Measurements from ENCODE around the gene CLN5.

DNA sequence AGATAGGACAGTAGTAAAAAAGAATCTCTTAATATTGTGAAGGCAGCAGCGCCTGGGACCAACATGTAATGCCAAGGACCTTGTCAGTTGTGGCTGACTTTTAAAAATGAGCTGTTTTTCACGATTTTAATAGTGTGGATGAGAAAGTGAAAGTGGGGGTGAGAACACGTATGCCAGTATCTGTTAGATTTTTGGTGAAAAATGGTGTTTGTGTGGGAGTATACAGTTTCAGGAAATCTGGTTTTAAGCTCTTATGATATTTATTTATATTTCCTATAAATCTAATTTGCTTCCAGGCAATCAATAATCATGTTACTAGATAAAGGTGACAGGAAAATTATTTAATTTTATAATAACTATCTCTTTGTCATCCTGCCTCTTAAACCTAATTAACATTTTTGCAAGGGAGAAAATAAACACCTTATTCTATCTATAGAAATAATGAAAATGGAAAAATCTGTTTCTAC is 125.3 kb downstream of the LMO7 start:
- RRBS: no CpG with 5 or more reads among the region's 3 CpGs

- RRBS: no CpG with 5 or more reads among the region's 3 CpGs
These were observed 167.0 kb downstream of the LMO7 start for GRCh38 chr13:75803033-75803569.

DNA sequence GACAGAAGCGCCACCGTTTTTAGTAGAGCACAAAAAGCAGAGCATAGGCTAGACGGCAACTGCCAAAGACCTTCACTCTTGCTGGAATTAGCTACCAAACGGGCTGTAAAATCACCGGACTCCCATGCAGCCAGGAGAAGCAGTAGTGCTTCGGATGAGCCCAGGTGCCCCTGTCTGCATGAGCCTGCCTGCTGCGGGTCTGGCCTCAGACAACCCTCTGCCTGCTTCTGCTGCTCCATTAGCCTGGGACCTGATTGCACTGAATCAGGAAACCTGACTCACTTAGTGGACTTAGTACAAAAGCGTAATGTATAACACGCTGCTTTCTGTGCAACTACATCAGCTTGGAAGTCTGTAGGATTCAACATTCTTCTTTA is 170.0 kb downstream of the LMO7 start:
- RRBS: no CpG with 5 or more reads among the region's 9 CpGs

DNA sequence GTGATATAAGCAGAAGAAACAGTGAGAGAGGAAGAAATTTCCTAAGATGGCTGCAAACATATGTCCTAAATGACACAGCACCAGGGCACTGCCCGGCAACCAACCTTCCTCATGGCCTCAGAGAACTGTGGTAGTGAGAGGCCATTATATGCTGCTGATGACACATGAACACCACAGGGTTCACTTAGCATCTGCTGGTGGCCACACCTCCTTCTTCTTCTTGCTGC is 88.2 kb downstream of the KCTD12 start:
- RRBS: no CpG with 5 or more reads among the region's 1 CpG

- RRBS: no CpG with 5 or more reads among the region's 2 CpGs
These were observed 53.7 kb downstream of the KCTD12 start for GRCh38 chr13:76832404-76832929.

DNA sequence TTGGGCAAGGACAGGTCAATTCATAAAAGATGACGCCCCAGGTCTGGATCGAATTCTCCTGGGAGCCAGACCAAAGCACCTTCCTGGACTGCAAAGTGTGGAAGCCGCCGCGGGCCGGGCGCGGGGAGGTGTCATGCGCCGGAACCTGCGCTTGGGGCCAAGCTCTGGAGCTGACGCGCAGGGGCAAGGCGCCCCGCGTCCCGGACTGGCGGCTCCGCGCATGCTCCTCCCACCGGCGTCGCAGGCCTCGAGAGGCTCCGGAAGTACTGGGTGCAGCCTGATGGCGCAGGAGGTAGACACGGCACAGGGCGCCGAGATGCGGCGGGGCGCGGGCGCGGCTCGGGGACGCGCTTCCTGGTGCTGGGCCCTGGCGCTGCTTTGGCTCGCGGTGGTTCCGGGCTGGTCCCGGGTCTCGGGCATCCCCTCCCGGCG is at the start of gene CLN5:
Gene CLN5 (plus strand): TSS at position 263 of the 432 bp plus-strand sequence.
- RRBS: 2% methylated on average over 8 of the region's 46 CpGs

GRCh38 chr13:76992251-76993037 is 563 bp downstream of the CLN5 start:
- RRBS: 3% methylated on average over 5 of the region's 47 CpGs

DNA sequence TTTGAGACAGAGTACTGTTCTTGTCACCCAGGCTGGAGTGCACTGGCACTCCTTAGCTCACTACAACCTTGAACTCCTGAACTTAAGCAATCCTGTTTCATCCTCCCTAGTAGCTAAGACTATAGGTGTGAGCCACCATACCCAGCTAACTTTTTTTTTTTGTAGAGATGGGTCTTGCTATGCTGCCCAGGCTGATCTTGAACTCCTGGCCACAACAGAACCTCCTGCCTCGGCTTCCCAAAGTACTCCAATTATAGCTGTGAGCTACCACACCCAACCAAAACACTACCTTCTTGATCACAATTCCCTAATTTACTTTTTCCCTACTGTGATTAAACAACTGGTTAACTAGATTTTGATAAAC is 10.4 kb downstream of the FBXL3 start:
- RRBS: no CpG with 5 or more reads among the region's 1 CpG

DNA sequence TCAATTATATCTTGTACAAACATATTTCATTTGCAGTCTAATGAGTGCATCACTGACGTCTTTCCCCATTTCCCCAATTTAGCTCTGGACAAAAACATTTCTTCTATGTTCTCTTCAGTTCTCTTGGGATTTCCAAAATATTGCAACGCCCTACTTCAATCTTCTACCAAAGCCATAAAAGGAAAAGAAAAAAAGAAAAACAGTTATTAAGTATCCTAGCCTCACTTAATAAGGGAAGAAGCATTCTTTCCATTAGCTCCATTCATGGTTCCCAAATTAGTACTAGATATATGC is 10.0 kb downstream of the FBXL3 start:
- RRBS: no CpG with 5 or more reads among the region's 2 CpGs

DNA sequence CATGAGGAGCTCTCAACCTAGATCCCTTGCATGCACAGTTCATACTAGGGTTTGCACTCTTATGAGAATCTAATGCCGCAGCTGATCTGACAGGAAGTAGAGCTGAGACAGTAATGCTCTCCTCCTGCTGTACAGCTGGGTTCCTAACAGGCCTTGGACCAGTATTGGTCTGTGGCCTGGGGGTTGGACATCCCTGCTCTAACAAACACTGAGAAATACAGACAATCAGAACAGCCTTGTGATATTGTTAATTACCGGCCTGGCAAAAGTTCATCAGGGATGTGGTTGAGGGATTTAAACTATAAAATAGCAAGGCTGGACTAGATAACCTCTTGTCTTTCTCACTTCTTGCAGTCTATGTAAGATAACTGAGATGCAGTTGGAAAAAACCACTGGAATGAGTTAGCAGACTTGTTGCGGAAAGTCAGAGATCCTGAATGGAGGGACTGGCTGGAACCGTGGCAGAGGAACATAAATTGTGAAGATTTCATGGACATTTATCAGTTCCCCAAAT is 82.4 kb upstream of the FBXL3 start:
- RRBS: no CpG with 5 or more reads among the region's 4 CpGs

- RRBS: no CpG with 5 or more reads among the region's 3 CpGs
These were observed 121.6 kb downstream of the MYCBP2 start for GRCh38 chr13:77205198-77205748.

GRCh38 chr13:77232833-77233563 is 93.9 kb downstream of the MYCBP2 start:
- RRBS: no CpG with 5 or more reads among the region's 6 CpGs

- RRBS: no CpG with 5 or more reads among the region's 3 CpGs
These were observed 69.2 kb downstream of the MYCBP2 start for GRCh38 chr13:77257645-77258192.

DNA sequence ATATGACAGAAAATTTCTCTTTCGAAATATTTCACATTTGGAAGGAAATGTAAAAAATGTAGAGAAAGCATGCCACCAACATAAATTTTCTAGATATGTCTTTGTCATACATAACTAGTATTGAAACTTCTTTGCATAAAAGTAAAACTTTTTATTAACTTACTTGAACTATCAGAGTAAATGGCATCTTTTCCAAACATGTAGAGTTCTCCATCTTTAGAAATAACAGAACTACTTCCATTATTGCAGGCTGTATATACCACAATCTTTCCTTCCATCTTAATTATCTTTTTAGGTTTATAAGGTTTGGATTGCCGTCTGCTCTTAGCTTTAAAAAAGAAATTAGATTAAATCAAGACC is 66.6 kb downstream of the MYCBP2 start:
- RRBS: no CpG with 5 or more reads among the region's 2 CpGs

- RRBS: no CpG with 5 or more reads among the region's 8 CpGs
These were observed 28.7 kb downstream of the MYCBP2 start for GRCh38 chr13:77298032-77298724.

GRCh38 chr13:77316271-77317002 is 10.5 kb downstream of the MYCBP2 start:
- RRBS: no CpG with 5 or more reads among the region's 5 CpGs

DNA sequence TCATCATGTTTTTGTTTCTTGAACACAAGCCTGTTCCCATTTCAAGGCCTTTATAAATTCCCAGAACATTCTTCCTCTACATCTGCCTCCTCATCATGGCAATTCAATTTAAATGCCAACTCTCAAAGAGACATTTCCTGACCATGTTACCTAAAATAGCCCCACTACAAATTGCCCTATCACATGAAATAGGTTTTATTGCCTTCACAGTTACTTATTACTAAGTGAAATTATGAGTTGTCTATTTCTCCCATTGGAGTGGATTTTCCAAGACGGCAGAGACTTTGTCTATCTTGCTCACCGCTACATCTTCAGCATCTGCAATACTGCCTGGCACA is 3.5 kb downstream of the MYCBP2 start:
- RRBS: no CpG with 5 or more reads among the region's 2 CpGs

DNA sequence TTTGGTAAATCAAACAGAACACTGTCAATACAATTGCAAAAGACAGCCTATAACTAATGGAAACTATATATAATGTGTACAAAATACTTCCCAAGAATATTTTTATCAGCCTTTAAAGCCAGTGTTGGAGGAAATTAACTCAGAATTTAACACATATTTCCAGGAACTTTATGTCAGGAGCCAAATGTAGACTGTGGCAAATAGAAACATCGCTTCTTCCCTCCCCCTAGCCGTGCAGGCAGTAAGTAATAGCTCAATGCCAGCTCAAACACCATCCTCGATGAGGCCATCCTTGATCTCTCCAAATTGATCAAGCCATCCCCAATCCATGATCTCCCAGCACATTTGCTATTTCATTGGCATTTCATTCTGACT is 1.3 kb downstream of the OBI1 start:
- RRBS: no CpG with 5 or more reads among the region's 3 CpGs

DNA sequence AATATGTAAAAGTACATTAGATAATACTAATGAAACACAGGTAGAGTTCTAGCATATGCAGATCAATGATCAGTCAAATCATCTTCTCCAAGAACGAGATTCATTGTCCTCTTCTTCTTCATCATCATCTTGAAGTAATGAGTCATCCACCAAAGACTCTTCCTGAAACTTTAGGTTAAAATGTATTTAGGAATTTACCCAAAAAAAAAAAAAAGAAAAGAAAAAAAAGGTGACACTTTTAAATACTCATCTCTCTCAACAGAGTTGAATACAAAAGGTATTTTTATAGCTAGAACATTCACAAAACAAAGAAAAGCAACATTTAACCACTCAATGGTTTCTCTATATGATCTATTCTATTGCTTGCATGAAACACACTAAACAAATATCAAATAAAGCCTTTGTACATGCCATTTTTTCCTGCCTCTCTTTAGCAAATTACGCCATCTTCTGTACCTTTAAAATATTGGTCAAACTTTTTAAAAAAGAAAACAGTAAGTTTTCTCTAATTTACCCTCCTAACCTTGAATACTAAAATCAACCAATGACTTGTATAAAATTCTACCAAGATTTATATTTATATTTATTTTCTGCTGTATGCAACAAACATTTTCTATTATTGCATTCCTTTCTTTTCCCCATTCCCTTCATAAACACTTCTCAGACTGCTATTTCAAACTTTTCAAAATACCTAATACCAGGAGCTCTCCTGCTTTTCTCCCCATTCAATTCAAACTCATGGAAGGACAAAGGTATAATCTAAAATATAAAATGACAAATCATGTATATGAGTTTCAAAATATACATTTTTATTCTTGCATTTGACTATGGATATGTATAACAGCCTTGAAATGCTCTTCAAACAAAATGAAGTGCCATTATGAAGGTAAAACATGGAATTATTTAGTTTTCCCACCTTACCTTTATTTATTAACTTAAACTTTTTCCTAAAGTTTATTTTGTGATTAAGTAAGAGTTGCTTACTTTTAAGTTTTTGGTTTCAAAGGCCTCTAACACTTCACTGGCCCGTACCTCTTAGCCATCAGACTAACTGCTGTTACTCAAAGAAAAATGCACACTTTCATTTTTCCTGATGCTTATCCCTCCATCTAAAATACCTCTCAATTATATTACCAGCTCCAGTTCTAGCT is 85.1 kb downstream of the RBM26 start:
- RRBS: no CpG with 5 or more reads among the region's 3 CpGs

- RRBS: no CpG with 5 or more reads among the region's 4 CpGs
These were observed 29.4 kb upstream of the NDFIP2 start for GRCh38 chr13:79451528-79452009.

Data from foreskin fibroblast (primary cell).